ENCODE measurements around a stretch of chr2.

GRCh38 chr2:65022001-65022502, 32.9 kb downstream of the SLC1A4 start:
- PRO-cap = no peak
- RAMPAGE, long total RNA, 2 experiments = no peak in any of the 2 experiments

GRCh38 chr2:65027697-65028179, 28.5 kb upstream of the CEP68 start:
- PRO-cap = no peak
- RAMPAGE, long total RNA, 2 experiments = no peak in any of the 2 experiments

DNA sequence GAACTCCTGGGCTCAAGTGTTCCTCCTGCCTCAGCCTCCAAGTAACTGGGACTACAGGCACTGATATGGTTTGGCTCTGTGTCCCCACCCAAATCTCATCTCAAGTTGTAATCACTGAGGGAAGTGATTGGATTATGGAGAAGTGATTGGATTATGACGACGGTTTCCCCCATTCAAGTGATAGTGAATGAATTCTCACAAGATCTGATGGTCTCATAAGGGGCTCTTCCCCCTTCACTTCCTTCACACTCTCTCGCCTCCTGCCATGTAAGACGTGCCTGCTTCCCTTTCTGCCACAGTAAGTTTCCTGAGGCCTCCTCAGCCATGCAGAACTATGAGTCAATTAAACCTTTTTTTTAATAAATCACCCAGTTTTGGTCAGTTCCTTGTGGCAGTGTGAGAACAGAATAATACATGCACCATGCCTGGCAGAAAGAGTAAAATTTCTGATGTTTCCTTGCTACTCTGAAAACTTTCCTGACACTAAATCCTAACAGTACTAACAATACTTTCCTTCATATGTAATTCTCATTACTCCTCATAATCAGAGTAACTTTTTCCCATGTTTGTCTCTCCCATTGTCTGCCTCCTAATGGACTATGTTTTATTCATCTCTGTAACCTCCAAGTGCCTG, 36.6 kb downstream of the CEP68 start:
- PRO-cap = no peak
- RAMPAGE, long total RNA, 2 experiments = no peak in any of the 2 experiments

- PRO-cap = no peak
- RAMPAGE, long total RNA, 2 experiments = no peak in any of the 2 experiments
Measured at GRCh38 chr2:65125373-65125813, 4.5 kb downstream of the RAB1A start.

- PRO-cap = no peak
- RAMPAGE, long total RNA, 2 experiments = no peak in any of the 2 experiments
Measured at GRCh38 chr2:65377650-65378198, 54.7 kb downstream of the SPRED2 start.

DNA sequence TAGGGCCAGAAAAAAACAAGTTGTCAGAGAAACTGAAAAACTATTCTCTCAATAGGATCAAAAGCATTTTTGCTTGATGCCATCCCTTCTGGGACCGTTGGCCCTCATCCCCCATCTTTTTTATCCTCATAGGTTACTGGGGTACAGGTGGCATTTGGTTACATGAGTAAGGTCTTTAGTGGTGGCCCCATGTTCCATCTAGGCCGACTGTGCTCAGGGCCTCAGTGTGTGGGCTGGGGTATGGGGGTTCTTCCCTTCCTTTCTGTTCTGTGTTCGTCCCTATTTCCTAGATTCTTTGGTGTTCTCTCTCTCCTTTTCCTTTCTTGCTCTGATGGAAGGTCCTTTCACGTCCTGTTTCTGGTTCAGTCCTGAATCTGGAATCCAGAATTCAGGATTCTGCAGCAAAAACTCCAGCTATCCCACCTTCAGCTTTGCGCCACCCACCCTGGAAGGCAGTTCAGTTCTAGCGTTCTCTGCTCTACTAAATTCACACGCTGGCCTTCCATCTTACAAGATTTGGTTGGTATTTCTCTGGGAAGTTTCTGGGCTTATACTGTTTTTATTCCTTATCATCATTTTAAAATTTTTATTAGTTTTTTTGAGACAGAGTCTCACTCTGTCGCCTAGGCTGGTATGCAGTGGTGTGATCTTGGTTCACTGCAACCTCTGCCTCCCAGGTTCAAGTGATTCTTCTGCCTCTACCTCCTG, 31.9 kb downstream of the SPRED2 start:
- PRO-cap = no peak
- RAMPAGE, long total RNA, 2 experiments = no peak in any of the 2 experiments

GRCh38 chr2:65458863-65459332, 26.5 kb upstream of the SPRED2 start:
- PRO-cap = no peak
- RAMPAGE, long total RNA, 2 experiments = no peak in any of the 2 experiments

- PRO-cap = no peak
- RAMPAGE, long total RNA, 2 experiments = no peak in any of the 2 experiments
Measured at GRCh38 chr2:65662537-65663113, 230.2 kb upstream of the SPRED2 start.

GRCh38 chr2:65819031-65819741, 386.8 kb upstream of the SPRED2 start:
- PRO-cap = no peak
- RAMPAGE, long total RNA, 2 experiments = no peak in any of the 2 experiments

GRCh38 chr2:66391328-66391609, 43.7 kb upstream of the MEIS1 start:
- PRO-cap = no peak
- RAMPAGE, long total RNA, 2 experiments = no peak in any of the 2 experiments

DNA sequence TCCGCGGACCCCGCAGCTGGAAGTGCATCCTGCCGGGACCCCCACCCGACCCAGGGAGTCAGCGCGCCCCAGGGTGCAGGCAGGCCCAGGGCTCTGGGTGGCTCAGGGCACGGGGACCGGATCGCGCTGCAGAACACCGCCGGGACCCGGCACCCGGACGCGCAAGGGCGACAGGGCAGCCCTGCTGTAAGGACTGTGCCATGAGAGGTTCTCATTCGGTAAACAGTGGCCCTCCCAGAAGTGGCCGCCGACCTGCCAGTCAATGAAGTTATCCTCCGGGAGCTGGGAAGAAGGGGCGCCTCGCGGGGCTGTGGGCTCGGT, 8.2 kb upstream of the MEIS1 start:
- PRO-cap = unidirectional peak, minus-strand start at position 161 of the sequence
- RAMPAGE, long total RNA, 2 experiments = no peak in any of the 2 experiments

GRCh38 chr2:66583538-66584064, 148.7 kb downstream of the MEIS1 start:
- PRO-cap = bidirectional peak, plus-strand start at chr2:66583811, minus-strand start at chr2:66583766
- RAMPAGE, long total RNA, 2 experiments = no peak in any of the 2 experiments

- PRO-cap = unidirectional peak, plus-strand start at chr2:66691397
- RAMPAGE, long total RNA, 2 experiments = no peak in any of the 2 experiments
Measured at GRCh38 chr2:66690909-66691640, 256.1 kb downstream of the MEIS1 start.

GRCh38 chr2:66853545-66854243, 418.8 kb downstream of the MEIS1 start:
- PRO-cap = no peak
- RAMPAGE, long total RNA, 2 experiments = no peak in any of the 2 experiments

GRCh38 chr2:67331401-67332210, 65.5 kb upstream of the ETAA1 start:
- PRO-cap = no peak
- RAMPAGE, long total RNA, 2 experiments = no peak in any of the 2 experiments

GRCh38 chr2:67397839-67398431, 802 bp downstream of the ETAA1 start:
- PRO-cap = no peak
- RAMPAGE, long total RNA, 2 experiments = no peak in any of the 2 experiments

GRCh38 chr2:68150916-68151487, 6.3 kb downstream of the DNAAF10 start:
- PRO-cap = no peak
- RAMPAGE, long total RNA, 2 experiments = no peak in any of the 2 experiments

GRCh38 chr2:68318287-68318511, 1.6 kb downstream of the CNRIP1 start:
- PRO-cap = unidirectional peak, plus-strand start at chr2:68318455
- RAMPAGE, long total RNA, 2 experiments = no peak in any of the 2 experiments

DNA sequence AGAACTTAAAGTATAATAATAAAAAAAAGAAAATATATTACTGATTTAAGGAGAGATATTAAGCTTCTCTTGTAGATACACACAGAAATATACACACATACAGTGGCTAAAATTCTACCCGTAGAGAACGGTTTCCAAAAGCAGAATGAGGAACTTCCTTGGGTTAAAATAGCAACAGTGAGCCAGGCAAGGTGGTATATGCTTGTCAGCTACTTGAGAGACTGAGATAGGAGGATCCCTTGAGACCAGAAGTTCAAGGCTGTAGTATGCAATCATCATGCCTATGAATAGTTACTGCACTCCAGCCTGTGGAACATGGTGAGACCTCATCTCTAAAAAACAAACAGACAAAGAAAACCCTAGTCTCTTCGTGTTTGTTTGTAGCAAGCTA, 46.2 kb downstream of the PLEK start:
- PRO-cap = no peak
- RAMPAGE, long total RNA, 2 experiments = no peak in any of the 2 experiments

GRCh38 chr2:68512844-68513924, 45.8 kb downstream of the APLF start:
- PRO-cap = no peak
- RAMPAGE, long total RNA, 2 experiments = no peak in any of the 2 experiments

Measured in prostate gland (tissue), 2 donors.